Measurements from ENCODE around the gene FAM170A.

GRCh38 chr5:119328381-119329217 is 27.2 kb upstream of the TNFAIP8 start:
- PRO-cap: unidirectional peak, plus-strand start at chr5:119329061

GRCh38 chr5:119337607-119338014 is 18.2 kb upstream of the TNFAIP8 start:
- PRO-cap: no peak

DNA sequence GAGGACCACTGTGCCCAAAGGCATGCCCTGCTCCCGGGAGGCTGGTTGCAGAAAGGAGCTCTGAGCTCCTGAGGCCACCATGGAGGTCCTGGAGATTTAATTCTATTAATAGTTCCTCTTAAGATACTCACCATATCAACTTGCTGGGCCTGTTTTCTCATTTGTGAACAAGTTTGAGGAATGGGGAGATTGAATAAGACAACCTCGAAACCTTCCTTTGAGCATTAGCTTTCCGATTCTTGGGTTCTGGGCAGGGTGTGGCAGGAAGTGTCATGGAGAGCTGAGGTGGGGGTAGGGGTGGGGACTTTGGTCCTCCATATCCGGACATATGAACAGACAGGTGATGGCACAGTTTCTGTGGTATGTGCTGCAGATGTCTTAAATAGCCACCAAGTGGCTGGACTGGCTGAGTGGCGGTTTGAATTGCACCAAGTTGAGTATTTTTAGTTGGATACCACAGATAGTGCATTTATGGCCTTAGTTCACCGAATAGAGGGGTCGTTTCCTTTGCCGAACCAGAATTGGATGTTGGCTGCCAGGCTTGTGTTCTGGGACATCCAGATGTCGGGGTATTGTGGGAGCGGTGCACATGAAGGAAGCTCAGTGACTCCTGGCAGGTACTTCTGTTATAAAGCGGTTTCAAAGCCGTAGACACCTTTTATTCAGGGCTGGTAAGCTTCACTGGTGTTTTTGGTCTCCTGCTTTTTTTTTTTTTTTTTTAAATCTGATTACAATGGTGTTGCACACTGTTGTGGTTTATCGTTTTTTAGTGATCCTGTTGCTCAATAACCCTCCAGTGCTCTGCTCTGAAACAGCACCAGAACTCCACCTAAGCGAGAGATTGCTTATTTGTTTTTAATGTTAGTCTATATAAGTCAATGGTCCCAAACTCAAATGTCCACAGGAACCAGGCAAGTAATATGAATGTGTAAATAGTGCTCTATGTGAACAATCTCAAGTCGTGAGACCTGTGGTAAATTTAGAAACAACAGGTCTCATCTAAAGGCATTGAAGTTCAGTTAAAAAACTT is 15.1 kb upstream of the TNFAIP8 start:
- PRO-cap: bidirectional peak, plus-strand start at position 409 of the sequence, minus-strand start at position 241 of the sequence

DNA sequence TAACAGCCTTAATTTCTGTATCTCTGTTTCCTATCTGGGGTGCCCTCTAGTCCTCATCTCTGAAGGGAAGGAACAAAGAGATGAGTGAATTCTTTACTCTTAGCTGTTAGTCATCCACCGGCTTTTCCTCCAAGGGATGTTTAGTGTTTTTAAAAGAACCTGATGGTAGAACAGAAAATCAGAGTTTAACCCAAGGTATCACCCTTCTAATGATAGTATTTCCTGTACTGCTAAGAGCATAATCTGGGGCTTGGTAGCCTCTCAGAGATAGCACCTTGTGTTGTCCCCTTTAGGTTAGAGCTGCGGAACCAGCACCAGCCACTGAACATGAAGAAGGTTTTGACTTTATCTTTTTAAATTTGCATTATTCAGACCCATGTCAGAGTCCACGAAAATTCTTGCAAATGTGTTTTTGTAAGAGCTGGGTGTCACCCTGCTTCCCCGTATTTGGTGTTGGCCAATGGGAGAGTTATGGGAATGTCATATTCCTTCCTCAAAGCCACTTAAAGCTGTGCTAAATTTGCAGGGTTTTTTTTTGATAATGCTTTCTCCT is 13.8 kb upstream of the TNFAIP8 start:
- PRO-cap: no peak

- PRO-cap: no peak
Measured at GRCh38 chr5:119346921-119347581, 8.8 kb upstream of the TNFAIP8 start.

DNA sequence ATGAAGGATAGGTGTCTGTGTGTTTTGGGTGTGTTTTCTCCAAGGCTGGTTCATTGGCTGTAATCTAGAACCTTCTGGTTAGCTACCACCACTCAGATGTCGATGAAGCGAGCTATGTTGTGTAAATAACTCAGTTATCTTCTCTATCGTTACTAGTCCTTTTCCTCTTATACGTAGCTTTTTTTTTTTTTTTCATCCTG is 2.0 kb downstream of the TNFAIP8 start:
- PRO-cap: no peak

- PRO-cap: no peak
Measured at GRCh38 chr5:119511328-119511877, 59.1 kb downstream of the HSD17B4 start.

- PRO-cap: no peak
Measured at GRCh38 chr5:119629383-119629759, at the start of gene FAM170A. Gene FAM170A (plus strand): TSS chr5:119629558.

GRCh38 chr5:120511888-120512969 is 48.1 kb downstream of the PRR16 start:
- PRO-cap: no peak

- PRO-cap: no peak
Measured at GRCh38 chr5:122154597-122155353, 5.2 kb upstream of the ENSG00000250803 start.

GRCh38 chr5:122862777-122863577 is 17.6 kb downstream of the SNX24 start:
- PRO-cap: no peak

DNA sequence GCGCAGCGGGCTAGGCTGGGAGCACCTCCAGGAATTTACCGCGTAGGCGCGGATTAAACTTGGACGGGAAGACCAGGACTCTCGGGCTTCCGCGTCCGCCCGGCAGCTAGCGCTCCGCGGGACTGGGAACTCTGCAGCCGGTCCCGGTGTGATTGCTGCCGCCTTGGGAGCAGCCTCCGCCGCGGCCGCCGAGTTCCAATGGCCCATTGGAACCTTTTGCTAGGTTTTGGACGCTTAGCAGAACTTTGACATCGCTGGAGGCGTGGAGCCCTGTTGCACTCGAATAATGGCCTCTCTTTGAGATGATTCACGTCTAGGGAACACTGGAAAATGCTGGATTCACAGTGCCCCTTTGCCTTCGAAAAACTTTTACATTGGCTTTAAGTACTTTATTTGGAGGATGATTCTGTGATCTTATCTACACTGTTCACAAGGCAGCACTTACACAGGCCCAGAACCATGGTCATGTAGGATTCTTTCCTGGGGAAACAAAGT is 459 bp upstream of the PPIC start:
- PRO-cap: bidirectional peak, plus-strand start at position 140 of the sequence, minus-strand start at position 124 of the sequence; unidirectional peak, minus-strand start at position 200 of the sequence; unidirectional peak, minus-strand start at position 285 of the sequence

DNA sequence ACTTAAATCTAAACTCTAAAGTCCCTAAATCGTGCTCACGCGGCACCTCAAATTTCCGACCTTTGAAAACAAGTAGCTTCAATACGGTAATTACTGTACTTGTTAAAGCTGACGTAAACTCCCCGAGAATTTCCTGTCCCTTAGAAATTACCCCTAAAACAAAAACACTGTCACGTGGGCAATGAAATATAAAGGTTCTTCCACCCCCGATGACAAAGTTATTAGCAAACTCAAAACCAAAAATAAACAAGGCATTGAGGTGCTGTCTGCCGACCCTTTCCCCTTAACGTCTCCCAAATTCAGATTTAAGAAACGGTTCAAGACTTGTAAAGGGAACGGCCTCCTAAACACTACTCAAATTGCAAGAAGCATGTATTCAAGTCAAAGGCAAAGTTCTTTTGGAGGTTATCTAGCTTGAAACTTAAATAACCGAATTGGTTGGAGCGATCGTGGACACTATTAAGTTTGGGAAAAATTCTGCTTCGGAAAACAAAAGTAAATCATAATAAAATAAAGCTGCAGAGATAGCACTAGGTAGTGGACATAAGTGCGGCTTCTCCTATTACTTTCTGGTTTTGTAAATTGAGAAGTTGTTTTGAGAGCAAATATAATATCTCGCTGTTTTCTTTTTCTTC is 683 bp upstream of the CEP120 start:
- PRO-cap: bidirectional peak, plus-strand start at position 167 of the sequence, minus-strand start at position 64 of the sequence

- PRO-cap: unidirectional peak, plus-strand start at chr5:123439180
Measured at GRCh38 chr5:123438802-123439420, 15.7 kb upstream of the CEP120 start.

GRCh38 chr5:123575500-123576143 is 63.6 kb downstream of the CSNK1G3 start:
- PRO-cap: no peak

DNA sequence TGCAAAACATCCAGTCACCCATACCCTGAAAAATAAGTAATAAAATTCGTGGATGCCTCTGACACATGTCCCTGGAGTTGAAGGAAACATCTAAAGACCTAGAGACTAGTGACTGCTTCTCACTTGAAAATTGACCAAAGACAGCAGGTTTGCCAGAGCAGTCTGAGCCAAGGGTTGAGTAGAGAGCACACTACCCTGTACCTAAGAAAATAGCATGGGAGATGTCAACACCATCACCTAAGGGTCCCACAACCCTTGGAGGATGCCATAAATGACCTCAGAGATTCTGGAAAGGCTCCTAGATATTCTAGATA is 536.7 kb downstream of the ZNF608 start:
- PRO-cap: no peak

DNA sequence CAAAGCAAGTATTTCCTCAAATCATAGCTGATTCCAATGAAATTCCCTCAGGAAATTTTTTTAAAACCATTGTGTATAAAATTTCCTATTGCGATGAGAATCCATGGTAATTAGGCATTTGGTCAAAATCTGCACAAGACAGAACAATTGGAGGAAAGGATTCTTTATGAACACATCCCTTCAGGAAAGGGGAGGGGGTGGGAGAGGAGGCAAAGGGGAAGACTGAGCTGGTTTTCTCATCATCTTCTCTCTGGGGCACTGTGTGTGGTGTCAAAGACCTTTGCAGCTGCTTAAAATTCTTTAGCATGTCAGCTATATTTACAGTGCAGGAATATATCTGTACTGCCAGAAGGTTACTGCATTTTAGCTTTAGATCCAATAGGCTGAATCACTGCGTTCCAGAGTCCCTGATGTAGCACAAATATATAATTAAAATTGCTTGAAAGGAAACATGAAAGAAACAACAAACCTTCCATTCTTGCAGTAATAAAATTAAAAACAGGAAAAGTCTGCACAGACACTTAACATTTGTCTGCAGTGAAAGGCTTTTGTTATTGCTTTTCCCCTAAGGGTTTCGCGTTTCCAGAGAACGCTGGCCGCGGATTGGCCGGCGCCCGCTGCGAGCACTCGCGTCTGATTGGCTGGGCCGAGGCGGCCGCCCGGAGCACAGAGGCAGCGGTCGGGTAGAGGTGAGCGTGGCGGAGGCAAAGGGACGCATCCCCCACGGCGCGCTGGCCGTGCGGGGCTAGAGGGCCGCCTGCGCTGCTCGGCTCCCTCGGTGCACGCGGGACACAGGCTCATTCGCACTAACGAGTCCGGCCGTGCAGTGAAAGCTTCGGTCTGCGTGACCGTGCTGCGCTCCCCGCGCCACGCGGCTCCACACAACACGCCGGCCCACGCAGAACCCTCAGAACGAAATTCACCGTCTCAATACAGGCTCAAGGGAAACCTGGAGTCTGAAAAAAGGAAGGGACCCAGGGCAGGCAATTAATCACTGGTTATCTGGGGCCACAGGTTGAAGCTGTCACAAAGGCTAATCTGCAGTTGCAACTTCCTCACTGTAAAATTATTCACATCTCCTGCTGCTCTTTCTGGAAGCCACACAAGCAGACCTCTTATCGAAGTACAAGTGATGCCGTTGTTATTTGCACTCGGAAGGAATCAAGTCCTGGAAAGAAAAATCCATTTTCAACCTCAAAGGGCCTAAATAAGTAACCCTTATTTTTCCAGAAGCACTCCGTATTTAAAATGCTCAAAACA is 94.9 kb downstream of the ZNF608 start:
- PRO-cap: bidirectional peak, plus-strand start at position 686 of the sequence, minus-strand start at position 556 of the sequence

- PRO-cap: no peak
Measured at GRCh38 chr5:124671124-124671630, 75.3 kb downstream of the ZNF608 start.

DNA sequence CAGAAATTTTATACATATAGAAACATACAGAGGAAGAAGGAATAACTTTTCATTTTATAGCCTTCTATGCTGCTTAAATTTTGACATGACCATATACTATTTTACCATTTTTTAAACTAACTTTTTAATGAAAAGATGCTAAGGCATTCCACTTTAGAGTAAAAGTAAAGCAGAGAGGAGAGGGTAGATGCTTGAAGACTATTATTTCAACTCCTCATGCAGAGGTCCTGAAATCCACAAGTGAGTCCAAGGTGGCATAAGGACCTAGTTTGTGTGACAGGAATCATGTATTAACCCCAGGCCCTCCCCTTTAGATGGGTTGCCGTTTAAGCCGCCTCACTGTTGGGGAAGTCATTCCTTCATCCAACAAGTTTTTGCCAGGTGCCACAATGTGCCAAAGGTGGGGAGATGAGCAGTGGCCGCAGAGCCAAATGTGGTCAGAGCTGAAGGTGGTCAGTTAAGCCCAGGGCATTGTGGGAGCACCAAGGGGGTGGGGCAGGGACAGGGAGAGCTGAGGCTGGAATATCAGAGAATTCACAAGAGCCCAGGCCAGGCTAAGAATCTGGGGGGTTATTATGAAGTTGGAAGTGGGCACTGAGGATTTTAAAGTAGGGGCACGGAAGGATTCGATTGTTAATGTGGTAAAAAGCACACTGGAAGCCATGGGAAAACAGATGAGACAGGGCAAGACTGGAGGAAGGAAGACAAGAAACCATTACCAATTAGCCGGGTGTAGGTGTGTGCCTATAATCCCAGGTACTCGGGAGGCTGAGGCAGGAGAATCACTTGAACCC is 35.0 kb downstream of the ZNF608 start:
- PRO-cap: no peak

DNA sequence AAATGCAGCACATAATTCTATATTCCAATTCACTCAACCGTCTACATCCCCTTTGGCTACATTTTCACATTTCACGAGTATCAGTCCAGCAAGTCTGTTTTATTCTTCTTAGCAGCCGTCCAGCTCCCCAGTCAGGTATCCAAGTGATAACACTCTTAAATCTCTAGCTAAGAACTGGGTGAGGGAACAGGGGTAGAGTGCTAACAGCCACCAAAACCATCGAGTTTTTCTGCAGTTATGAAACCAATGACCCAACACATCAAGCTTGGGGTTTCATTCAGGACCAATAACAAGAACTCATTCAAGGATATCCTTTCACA is 3.3 kb downstream of the ZNF608 start:
- PRO-cap: no peak